Tibial artery (tissue), 1 donor: Measurements from ENCODE around the genes PTGFRN and PHGDH.

- PRO-cap, result no peak
Measured at GRCh38 chr1:116532846-116533846, 37.7 kb downstream of the CD58 start.

- PRO-cap, result no peak
Measured at GRCh38 chr1:116544719-116545401, 26.0 kb downstream of the CD58 start.

- PRO-cap, result no peak
Measured at GRCh38 chr1:116738537-116739450, 15.4 kb upstream of the CD2 start.

GRCh38 chr1:116769192-116769420 lies 14.9 kb downstream of the CD2 start:
- PRO-cap, result no peak

DNA sequence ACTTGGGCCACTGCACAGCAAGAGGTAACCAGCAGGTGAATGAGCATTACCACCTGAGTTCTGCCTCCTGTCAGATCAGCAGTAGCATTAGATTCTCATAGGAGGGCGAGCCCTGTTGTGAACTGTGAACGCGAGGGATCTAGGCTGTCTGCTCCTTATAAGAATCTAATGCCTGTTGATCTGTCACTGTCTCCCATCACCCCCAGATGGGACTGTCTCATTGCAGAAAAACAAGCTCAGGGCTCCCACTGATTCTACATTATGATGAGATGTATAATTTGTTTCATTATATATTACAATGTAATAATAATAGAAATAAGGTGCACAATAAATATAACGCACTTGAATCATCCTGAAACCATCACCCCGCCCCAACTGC lies 49.3 kb downstream of the CD2 start:
- PRO-cap, result no peak

DNA sequence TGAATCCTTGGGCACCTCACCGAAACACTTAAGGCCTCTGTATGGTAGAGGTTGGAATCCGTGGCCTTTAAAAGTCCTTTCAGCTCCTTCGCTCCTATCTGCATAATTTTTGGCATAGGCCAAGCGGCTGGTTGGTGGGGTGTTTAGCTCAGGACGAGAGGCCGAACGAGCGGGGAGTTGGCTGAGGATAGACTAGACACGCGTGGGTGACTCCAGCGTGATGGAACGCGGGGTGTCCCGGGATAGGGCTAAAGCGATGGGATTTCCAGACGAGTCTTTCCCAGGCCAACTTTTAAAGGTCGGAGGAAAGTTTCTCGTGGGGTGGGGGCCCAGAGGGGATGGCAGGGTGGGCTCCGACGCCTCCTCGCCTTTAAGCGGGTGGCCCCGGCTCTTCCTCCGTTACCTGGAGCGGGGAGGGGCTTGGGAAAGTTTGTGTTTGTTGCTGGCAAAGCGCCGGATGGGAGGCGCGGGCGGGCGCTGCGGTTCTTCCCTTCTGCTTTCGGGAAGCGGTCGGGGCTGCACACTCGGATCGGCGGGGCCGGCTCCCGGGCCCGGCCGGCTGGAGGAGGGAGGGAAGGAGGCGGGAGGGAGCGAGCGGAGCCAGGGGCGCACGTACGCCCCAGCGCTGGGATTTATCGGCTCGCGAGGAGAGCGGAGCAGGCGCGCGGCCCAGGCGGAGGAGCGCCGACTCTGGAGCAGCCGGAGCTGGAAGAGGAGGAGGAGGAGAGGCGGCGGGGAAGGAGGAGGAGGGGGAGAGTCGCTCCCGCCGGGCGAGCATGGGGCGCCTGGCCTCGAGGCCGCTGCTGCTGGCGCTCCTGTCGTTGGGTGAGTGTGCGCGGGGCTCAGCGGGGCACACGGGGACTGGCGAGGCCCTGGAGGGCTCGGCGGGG lies at the start of gene PTGFRN:
Gene PTGFRN, plus strand, starts transcription at position 489 of the 890 bp plus-strand sequence.
- PRO-cap, result bidirectional peak, plus-strand start at position 496 of the sequence, minus-strand start at position 189 of the sequence; bidirectional peak, plus-strand start at position 659 of the sequence, minus-strand start at position 561 of the sequence

DNA sequence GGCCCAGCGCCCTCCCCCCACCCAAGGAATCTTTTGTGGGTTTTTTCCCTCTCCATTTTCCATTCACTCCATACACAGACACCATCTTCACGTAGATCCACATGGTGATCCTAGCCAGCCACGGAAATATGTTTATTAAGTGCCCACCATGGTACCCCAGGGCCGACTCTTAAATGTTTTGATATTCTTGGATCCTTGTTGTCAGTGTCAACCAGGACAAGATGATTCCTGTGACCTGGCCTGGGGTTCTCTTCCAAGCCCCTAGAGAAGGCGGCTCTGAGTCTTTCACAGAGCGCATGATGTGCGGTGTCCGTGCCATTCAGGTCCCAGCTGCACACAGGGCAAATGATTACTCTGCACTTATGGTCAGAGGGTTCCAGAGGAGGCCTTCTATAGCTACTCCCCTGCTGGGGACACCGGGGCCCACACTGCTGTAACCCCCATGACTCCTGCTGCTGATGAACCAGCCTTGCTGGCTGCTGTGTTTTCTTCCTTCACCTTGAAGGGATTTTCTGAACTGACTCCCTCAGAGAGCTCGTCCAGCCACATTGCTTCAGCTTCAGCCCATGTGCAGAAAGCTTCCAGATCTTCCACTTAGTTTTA lies 1.4 kb downstream of the PTGFRN start:
- PRO-cap, result no peak

- PRO-cap, result no peak
Measured at GRCh38 chr1:116982164-116982954, 19.2 kb upstream of the CD101 start.

DNA sequence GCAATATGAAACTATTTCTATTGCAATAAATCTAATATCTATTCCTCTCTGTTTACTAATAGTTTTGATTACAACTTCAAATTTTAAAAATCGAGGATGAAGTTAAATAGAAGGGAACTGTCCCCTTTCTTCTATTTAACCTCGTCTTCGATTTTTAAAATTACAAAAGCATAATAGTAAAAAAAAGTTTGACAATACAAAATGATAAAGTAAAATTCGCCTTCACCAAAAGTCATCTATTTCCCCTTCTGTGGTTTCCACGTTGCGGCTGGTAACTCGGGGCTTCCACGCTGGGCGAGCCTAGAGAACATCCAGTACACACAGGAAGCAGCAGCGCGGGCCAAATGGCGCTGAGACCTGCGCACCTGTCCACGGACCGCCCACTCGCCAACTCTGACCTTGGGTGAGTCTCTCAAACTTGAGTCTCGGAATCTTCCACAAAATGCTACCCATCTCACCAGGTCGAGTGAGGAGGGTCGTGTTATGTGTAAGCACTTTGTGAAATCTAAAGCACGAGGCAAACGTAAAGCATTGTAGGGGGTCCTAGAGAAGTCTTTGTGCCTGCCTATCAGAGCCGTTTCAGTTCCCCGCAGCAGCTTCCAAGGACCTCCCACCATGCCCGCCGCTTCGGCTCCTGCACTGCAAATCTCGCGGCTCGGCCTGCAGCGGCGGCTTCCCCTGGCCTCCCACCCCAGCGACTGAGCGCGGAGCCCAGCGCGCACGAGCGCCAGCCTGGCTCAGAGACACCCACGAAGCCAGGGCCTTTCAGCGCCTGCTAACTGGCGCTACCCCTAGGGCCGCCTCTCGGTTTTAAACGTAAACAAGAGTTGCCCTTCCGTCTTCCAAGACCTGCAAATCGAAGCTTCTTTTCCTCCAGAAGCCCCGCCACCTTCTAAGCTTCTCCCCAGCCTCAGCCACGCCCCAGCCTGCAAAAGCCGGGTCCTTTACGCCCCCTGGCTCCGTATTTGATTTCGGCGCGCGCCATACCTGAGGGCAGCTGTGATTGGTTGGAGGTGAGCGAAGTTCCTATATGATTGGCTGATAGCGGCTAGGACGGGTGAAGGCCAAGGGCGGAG lies 641 bp upstream of the TTF2 start:
- PRO-cap, result no peak

DNA sequence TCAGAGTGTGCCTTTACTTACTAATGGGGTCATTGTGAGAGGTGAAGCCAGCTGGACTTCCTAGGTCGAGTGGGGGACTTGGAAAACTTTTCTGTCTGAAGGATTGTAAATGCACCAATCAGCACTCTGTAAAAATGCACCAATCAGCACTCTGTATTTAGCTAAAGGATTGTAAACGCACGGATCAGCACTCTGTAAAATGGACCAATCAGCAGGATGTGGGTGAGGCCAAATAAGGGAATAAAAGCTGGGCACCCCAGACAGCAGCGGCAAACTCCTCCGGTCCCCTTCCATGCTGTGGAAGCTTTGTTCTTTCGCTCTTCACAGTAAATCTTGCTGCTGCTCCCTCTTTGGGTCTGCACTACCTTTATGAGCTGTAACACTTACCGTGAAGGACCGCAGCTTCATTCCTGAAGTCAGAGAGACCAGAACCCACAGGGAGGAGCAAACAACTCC lies 38.0 kb downstream of the VTCN1 start:
- PRO-cap, result no peak

GRCh38 chr1:117632938-117633216 lies 27.0 kb downstream of the TENT5C start:
- PRO-cap, result no peak

GRCh38 chr1:117672815-117673287 lies 67.0 kb downstream of the TENT5C start:
- PRO-cap, result no peak

DNA sequence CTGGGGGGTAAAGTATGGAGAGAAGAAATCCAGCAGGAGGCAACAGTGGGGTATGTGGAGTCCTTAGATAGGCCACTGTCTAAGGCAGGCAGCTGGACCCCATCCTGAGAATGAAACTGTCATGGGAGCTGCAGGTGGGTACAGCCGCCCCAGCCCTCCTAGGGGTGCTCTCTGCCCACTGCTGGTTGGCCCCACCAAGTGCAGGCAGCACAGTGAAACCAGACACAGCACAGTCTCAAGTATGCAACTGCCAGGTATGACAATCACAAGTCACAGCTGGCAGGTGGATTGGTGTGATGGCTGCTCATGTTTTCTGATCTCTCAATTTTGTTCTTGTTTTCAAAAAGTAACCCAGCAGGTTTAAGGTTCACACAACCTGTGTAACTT lies 80.6 kb downstream of the TENT5C start:
- PRO-cap, result no peak

GRCh38 chr1:118028242-118028770 lies 98.8 kb downstream of the WDR3 start:
- PRO-cap, result no peak

DNA sequence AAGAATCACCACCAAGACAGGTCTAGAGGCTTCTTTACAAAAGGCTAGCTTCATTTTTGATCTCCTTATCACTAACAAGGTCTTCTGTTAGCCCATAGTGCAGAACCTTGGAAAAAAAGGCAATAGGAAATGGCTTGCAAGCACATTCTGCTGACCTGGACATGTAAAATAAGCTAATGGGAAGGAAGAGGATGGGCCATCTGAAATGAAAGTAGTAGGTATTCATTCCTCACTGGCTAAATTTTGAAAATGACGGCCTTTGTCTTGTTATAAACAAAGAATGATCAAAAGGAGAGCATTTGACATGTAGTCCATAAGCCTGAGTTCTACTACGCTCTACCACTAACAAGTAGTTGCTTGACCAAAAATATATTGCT lies 75.6 kb downstream of the TBX15 start:
- PRO-cap, result no peak

GRCh38 chr1:119032981-119033413 lies 44.9 kb upstream of the TBX15 start:
- PRO-cap, result no peak

DNA sequence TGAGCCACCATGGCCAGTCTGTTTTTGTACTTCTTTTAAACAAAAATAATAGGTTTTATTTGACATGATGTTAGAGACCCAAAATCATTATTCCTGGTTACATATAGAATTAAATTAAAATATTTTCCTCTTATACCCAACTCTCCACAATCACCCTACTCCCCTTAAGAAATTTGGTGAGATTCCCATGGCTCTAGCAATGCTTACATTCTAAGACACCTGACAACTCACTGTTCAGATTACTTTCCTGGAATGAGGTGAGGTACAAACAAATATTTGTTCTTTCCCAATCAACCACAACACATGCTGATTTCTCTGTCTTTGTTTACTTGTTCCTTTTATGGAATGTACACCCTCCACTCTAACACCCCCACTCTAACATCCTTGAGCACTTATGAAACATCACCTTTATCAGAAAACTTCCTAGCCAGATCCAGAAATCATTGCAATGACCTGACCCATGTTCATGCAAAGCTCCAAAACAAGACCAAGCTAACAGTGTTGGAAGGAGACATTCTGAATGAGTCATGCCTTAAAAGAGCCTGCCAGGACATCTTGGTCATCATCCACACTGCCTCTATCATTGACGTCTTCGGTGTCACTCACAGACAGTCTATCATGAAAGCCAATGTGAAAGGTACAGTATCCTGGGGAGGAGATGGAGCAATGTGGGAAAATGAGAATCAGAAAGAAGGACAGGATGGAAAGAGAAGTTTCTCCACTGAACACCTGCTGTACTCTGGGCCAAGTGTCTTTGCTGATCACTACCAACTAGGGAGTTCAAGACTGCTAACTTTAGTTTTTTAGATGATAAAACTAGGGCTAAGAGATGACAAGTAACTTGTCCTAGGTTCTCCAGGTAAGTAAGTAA lies 35.5 kb downstream of the HSD3B1 start:
- PRO-cap, result no peak

DNA sequence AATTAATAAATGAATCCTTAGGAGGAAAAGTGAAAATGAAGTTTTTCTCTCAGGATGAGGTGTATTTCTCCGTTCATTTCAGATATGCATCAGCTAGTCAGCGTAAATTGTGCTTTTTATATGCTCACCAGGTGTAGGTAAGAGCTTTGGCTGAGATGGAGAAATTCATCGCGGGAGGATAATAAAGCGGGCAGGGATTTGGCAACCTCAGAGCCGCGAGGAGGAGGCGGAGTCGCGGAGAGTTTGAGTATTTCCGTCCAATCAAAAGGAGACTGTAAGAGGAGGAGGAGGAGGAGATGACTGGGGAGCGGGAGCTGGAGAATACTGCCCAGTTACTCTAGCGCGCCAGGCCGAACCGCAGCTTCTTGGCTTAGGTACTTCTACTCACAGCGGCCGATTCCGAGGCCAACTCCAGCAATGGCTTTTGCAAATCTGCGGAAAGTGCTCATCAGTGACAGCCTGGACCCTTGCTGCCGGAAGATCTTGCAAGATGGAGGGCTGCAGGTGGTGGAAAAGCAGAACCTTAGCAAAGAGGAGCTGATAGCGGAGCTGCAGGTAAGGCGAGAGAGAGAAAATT lies at the start of gene PHGDH:
Gene PHGDH, plus strand, starts transcription at position 329 of the 577 bp plus-strand sequence.
- PRO-cap, result unidirectional peak, plus-strand start at position 331 of the sequence

DNA sequence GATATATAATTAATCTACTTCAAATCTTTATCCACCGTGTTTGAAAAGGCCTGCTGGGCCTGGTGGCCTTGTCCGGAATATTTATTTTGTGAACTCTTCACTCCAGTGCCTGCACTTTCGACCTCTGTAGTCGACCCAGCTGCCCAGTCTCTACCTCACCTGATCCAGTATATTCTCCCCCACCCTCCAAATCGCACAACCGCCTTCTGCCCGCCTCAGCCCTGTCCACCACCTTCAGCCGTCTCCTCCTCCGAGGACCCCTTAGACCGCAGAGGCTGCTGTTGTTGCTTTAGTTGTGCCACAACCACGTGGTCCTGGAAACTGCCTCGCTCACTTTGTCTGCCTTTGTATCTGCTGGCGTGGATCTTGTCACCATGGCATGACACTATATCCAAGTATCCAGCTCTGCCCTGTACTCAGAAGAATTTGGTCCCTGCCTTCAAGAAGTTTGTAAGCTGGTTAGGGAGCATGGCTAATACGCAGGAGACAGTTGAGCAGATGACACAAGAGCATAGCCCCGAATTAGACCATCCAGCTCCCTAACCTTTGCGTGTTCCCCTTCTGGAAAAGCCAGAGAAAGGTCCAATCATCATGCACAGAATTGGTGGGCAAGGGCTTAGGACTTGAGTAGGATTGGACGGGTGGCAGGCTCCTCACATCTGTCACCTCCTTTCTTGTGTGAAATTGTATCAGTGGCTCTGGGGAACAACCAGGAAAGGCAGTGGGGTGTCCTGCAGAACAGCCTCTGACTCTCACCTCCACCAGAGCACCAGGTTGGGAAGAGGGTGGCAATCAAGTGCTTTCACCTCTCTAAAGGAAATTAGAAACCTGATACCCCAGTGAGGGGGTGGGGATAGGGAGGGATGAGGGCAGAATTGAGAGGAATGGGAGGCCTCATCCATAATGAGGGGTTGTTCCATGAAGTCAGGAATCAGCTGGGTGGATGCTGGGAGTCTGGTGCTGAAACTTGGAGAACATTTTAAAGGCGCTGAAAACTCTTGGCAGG lies 1.6 kb downstream of the PHGDH start:
- PRO-cap, result no peak

DNA sequence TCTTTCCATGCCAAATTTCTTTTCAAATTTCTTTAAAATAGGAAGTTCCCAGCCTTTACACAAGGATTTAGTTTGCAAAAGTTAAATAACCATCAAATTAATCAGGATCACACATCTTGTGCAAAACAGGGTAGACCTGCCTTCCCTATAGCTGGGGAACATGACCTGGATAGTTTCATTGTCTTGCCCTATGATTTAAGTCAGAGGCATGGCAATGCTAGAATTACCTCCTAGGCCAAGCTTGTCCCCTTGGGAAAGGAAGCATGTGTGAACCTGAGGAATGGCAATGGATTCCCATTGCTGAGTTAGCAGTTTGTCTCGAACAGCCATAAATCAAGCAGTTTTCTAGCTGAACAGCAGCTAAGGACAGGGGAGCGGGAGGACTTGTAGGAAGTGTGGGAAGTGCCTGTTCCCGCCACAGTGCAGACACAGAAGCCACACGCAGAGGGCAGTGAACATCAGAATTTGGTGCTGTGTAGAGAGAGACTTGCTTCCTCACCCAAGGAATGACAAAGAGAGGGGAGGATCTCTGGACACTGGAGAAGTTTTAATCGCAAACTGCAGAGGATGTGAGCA lies 3.7 kb downstream of the PHGDH start:
- PRO-cap, result no peak